Frontal cortex (tissue), 2 donors: ENCODE data around the genes DUS4L and NRCAM.

DNA sequence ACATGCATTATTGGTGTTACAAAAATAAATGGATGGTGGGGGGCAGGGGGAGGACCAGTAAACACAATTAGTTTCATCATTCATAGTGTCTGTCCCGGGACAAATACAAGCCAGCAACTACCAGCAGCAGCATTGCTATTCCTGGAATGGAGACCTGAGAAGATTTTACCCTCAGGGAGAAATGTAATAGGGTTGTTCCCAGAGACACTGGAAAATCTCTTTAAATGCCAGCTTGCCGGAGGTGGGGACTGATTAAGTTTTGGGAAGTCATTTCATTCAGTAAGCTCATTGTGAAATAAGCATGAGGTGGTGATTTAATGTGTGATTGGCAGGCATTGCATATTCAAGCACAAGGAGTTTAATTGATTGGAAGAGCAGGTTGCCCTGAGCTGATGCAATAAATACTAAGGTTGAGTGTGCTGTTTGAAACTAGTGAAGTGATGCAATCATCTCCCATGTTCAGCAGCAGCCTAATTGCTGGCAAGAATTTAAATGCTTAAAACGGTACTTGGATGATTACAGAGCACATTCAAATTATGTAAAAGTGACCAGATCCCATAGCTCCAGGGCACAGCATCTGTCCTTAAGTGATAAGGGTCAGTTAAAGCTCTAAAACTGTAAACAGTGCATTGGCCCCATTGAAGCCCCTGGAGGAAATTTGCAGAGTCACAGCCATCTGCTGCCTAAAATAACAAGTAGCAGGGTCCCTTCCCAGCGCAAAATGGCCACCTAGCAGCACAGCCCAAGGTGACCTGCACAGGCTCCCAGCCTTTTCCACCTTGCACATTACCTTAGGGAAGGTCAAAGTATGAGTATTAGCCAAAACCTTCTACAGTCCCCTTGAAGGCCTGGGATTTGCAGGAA lies 92.2 kb downstream of the CCDC71L start:
- RAMPAGE, long total RNA = no peak

DNA sequence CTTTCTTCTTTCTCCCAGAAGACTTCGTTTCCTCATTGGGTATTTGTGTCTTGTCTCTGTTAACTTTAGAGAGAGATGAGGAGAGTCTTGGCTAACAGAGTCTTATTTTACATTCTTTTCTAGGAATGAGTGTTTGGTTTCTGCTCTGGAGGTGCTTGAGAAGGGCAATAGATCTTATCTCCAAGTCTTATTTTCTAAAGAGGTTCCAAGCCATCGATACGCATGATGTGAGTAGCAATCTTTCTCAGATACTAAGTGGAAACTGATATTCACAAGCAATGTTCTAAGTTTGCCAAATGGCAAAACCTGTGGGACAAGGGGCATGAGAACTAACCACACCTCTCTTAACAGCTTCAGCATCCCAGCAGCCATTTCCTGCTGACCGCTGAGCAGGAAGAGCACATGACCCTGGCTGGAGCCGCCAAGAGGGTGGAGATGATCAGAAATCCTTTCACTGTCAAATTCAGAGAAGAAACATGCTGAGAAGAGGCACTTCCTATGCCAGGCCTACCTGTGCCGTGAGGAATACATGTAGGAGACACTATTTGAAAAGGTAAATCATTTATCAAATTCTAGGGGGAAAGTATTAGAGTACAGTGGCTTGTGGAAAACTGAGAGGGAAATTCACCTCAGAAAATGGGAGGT lies 35.2 kb downstream of the CCDC71L start:
- RAMPAGE, long total RNA = no peak

DNA sequence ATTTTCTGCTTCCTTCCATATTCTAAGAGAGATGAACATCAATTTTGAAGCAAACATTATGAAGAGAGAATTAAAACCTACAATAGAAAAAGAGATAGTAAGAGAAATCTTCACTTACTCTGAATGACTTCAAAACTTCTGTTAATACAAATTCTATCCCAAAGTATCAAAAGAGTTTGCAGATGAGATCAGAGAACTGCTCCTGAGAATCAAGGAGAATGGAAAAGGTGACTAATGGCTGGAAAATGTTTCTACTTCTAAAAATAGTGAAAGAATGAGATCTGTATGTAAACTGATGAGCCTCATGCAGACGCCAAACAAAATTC lies 95.1 kb upstream of the PIK3CG start:
- RAMPAGE, long total RNA = no peak

- RAMPAGE, long total RNA = no peak
Observed at GRCh38 chr7:107213396-107213808, 44.6 kb downstream of the HBP1 start.

- RAMPAGE, long total RNA = no peak
Observed at GRCh38 chr7:107491056-107491872, 21.4 kb downstream of the GPR22 start.

DNA sequence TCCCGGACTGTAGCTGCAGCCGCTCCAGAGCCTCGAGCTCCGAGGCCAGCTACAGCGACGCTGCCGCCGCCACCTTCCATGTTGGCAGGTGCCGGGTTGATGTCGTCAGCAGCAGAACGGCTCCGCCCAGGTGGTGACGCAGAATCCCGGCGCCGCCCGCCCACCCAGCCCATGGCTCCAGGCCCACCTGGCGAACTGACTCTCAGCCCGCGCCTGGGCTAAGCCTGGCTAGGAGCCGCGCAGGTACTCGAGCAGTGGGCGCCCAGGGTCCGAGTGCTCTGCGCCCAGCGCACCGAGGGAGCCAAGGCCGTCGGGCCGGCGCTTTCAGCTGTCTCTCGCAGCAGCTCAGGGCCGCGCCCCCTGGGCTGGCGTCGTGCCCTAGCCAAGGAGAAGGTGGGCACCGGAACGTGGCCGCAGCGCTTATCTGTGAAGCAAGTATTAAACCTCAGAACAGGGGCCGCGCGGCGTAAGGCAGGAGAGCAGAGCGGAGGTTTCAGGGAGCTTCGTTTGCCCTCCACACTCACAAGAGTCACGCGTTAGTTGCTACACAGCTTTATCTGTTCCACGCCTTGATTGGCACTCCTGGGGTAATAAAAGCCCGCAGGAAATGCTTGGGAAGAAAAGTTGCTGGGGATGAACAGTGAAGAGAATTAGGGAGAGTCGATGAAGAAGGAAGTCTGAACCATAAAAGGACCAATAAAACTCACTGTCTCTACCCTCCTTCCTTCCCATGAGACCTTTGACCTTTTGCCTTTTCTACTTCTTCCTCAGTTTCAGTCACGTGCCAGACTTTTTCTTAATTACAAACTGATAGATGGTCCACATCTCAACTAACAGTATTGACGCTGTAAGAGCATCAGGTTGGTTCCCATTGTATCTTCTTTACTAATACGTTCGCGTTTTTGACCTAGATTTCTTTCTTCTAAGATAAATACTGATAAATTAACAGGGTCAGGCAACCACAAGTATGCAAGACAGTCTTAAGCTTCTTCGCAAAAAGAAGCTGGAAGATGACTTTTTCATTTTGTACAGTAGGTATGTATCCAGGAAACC lies at the start of gene DUS4L:
TSS of gene DUS4L (plus strand) at position 155 of the 1,053 bp plus-strand sequence.
- RAMPAGE, long total RNA = no peak

DNA sequence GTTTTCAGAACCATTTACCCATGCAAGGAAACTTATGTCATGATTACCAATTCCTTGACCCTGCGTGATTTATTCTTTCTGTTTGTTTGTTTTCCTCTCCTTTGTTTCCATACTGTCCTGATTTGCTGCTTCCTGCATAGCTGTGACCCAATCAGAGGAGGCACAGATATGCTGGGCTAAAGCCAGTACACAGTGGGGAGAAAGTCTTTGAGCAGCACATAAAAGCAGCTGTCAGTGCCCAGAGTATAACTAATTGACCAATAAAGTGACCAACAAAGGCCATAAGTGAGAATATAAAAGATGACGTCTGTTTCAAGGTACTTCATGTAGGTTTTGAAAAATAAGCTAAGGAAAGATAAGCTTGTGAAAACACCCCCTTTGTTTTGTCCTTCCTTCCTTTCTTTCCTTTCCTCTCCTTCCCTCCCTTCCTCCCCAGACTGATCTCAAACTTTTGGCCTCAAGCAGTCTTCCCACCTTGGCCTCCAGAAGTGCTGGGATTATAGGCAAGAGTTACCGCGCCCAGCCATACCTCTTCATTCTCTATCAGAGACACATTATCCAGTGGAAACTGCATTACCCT lies 16.9 kb downstream of the BCAP29 start:
- RAMPAGE, long total RNA = no peak

DNA sequence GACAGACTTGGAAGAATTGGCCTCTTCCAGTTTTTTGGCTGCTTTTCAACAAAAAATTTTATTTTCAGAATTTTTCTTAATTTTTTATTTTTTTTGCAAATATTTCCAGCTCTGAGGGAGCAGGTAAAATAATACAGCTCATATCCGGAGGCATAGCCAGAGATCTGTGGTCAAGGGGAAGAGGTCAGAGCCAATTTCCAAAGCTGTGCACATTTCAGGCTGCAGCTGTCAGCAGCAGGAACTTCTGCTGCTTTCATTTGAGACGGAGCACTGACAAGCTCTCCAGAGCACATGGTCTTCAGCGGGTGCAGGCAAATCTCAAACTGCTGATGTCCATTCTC lies 31.0 kb downstream of the SLC26A4 start:
- RAMPAGE, long total RNA = no peak

DNA sequence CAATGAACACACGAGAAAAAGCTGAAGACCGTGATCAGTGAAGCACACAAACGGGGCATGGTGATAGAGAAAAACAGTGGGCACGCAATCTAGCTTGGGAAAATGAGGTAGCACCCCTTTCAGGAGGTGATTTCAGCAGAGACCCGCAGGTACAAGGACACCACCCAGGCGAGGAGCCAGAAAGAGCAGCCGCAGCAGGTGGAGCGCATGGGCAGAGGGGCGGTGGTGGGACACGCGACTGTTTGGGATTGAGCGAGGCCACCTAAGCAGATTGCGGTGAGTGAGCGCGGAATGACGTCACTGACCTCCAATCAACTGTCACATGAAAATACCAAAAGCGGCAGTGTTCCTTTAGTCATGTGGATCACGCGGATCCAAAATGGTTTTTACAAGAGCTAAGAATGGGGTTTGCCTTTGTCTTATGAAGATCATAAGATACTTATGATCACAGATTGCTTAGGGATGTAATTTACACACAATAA lies 40.1 kb upstream of the SLC26A3 start:
- RAMPAGE, long total RNA = no peak

- RAMPAGE, long total RNA = no peak
Observed at GRCh38 chr7:108001853-108002614, 927 bp downstream of the LAMB1 start.

DNA sequence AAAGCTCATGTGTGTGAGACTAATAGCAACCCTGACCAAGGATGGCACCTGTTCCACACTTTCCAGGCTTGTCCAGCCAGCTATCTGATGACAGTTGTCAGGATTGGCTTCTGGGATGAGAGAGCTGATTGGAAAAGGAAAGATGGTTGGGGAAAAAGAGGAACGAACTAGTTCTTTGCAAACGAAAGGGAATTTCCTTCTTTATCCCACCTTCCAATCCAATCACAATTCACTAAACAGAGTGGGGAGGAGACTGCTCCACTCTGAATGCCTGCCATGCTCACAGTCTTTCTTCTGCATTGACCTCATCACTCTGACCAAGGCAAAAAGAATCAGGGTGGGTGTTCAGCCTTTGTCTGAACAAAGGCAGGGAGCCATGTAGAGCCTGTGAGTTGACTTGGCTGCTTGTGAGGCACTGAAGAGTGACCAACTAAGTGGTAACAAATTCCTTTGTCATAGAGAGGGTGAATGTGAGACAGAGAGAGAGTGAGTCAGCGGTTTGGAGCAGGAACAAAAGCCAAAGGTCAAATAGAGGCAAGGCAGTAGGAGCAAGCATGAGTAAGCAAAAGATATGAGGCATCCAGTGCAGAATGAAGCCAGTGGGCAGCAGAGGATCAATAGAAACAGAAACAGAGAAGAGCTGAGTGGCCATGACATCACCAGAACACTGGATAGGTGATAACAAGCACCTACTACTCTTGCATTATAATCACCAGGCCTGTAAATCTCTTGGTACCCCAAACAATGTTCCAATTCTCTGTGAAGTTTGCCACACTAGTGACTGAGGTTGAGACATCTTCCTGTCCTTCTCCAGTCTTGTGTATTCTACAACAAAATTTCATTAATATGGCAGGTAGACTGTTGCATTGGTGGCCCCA lies 116.0 kb upstream of the LAMB4 start:
- RAMPAGE, long total RNA = no peak

DNA sequence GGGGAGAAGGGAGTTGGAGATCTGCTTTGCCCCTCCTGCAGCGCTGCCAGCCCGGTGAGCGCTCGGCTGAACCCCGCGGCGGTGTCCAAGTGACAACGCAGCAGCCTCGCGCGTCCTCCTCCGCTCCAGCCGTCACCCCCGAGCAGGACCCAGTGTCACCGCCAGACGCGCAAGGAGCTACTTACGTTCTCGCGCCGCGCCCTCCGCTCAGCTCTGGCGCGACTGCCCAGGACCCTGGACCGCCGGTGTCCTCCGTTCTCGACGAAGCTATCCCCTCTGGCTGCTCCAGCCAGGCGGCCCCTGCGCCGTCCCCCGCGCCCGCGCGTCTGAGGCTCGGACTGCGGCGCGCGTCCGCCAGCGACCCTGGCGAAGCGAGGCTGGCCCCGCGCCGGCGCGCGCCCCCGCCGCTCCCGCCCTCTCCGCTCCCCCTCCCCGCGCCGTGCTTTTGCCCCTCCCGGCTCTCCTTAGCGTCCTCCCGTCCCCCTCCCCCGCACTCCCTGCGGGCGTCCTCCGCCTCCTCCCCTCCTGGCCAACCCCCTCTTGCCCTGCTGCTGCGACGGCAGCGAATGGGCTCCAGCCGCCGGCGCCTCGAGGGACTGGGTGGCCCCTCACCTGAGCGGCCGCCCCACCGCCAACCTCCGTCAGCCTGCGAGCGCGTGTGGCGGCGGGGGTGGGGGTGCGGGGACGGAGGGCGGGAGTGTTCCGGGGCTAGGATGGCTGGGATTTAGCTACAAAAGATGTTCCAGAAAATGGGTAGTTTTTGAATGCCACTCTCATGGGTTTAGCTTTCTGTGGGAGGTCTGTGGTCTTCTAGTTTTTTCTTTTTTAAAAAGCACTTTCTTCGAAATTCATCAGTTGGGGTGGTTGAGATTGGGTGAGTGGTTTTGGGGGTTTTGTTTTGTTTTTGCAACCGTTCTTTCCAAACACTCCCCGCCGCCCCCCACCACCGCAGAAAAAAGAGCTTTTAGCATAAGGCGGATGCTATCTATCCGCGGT lies at the start of gene NRCAM:
TSS of gene NRCAM (minus strand) at position 379 of the 996 bp plus-strand sequence.
- RAMPAGE, long total RNA = no peak

DNA sequence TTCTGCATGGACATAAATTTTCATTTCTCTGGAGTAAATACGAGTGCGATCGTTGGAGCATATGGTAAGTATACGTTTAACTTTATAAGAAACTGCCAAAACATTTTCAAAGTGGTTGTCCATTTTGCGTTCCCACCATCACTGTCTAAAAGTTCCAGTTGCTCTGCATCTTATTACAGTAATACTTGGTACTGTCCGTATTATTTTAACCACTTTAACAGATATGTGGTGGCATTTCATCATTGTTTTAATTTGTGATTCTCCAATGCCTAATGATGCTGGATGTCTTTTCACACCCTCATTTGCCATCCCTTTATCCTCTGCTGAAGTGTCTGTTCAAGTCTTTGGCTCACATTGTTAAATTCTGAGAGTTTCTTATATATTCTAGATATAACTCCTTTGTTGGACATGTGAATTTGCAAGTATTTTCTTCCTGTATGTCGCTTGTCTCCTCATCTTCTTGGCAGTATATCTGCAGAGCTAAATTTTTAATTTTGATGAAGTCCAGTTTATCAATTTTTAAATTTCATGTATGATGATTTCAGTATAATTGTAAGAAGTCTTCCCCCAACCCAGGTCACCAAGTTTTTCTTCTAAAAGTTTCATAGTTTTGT lies 25.1 kb upstream of the NRCAM start:
- RAMPAGE, long total RNA = no peak

DNA sequence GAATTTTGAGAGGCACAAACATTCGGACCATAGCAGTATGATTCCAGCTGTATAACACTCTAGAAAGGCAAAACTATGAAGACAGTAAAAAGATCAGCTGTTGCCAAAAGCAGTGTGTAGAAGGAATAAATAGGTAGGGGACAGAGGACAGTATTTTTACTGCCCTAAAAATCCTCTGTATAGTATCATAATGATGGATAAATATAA lies 7.8 kb downstream of the PNPLA8 start:
- RAMPAGE, long total RNA = no peak

DNA sequence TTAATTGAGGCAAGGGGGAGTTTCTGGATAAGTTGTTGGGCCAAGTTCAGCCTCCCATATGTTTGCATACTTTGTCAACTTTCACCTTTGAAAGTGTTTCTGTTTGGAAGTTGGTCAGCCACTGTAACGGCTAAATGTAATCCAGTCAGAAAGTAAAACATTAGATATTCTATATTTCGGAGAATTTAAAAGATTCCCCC lies 567.9 kb upstream of the LRRN3 start:
- RAMPAGE, long total RNA = no peak

DNA sequence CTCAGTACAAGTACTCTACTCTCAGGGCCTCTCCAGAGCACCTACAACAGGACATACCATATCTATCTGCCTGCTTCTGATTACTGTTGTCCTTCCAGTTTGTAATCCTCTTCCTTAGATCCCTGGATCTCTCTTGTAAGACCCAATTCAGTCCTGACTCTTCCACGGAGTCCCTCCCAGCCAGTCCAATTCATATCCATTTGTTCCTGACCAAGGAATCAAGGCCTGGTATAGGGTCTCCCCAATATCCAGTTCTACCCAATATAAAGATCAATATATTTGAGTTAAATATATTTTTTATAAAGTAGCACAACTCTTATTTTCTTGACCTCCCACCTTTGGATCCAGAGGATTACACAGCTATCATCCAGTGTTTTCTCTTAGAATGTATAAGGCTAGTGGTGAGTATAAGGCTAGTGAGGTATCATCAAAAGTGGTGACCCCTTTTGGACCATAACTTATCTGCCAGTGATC lies 416.1 kb upstream of the LRRN3 start:
- RAMPAGE, long total RNA = no peak

DNA sequence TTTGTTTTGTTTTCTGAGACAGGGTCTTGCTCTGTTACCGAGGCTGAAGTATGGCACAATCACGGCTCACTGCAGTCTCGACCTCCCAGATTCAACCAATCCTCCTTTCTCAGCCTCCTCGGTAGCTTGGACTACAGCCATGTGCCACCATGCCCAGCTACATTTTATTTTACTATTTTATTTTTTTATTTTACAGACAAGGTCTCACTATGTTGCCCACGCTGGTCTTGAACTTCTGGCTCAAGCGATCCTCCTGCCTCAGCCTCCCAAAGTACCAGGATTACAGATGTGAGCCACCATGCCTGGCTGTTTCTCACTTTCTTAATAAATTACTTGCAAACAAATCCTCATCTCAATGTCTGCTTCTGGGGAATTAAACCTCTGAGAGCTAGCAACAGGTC lies 135.2 kb downstream of the LRRN3 start:
- RAMPAGE, long total RNA = no peak

GRCh38 chr7:111393208-111393921 lies 168.9 kb downstream of the IMMP2L start:
- RAMPAGE, long total RNA = no peak

- RAMPAGE, long total RNA = no peak
Observed at GRCh38 chr7:111560717-111561330, 1.5 kb downstream of the IMMP2L start.

- RAMPAGE, long total RNA = no peak
Observed at GRCh38 chr7:111756724-111757169, 194.5 kb upstream of the IMMP2L start.